Measurements from ENCODE around the genes SLC17A5 and TMEM30A.

DNA sequence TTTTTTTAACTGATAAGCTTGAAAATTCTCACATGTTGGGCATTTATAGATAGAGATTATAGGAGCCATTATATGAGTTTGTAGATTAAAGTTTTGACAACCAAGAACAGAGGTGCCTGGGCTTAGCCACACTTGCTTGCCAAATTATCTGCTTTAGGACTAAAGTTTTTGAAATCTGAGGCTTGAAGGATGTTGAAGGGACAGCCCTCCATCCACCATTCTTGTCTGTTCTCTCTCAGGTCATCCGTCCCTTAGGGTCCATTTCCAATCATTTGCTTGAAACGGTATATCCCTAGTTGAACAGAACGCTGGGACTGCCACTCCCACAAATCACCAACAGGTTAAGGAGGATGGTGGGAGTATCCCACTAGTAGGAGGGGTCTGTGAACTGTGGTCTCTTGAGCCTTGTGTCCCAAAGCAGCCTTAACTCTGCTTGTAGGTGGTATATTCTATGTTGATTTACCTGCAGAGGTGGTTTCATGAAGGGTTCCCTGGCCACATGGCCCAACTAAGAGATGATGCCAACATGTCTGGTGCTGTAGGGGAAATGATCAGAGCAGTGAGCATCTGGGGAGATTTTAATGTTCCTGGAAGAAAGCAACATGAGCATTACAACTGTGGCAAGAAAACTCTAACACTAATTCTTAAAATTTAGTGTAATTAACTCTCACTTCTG is 128.4 kb downstream of the OGFRL1 start:
- PRO-cap, 3 experiments: no peak in any of the 3 experiments
- RRBS: no CpG with 5 or more reads among the region's 3 CpGs

DNA sequence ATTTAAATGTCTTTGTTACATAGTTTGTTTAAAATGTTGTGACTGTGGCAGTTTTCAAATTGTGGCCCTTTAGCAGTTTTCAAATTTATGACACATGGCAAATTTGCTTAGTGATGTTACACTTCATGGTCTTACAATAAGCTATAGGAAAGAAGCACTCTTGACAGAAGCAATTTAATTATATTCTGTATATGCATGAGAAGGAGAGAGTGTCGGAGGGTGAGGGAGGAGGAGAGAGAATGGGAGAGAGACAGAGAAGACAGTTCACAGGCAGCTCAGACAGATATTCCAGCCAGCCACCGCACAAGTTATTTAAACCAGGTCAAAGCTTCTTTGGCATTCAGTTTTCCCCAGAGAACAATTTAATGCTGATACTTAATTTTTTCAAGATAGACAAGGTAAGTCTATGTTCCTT is 255.4 kb upstream of the KCNQ5 start:
- PRO-cap, 3 experiments: no peak in any of the 3 experiments
- RRBS: no CpG with 5 or more reads among the region's 2 CpGs

DNA sequence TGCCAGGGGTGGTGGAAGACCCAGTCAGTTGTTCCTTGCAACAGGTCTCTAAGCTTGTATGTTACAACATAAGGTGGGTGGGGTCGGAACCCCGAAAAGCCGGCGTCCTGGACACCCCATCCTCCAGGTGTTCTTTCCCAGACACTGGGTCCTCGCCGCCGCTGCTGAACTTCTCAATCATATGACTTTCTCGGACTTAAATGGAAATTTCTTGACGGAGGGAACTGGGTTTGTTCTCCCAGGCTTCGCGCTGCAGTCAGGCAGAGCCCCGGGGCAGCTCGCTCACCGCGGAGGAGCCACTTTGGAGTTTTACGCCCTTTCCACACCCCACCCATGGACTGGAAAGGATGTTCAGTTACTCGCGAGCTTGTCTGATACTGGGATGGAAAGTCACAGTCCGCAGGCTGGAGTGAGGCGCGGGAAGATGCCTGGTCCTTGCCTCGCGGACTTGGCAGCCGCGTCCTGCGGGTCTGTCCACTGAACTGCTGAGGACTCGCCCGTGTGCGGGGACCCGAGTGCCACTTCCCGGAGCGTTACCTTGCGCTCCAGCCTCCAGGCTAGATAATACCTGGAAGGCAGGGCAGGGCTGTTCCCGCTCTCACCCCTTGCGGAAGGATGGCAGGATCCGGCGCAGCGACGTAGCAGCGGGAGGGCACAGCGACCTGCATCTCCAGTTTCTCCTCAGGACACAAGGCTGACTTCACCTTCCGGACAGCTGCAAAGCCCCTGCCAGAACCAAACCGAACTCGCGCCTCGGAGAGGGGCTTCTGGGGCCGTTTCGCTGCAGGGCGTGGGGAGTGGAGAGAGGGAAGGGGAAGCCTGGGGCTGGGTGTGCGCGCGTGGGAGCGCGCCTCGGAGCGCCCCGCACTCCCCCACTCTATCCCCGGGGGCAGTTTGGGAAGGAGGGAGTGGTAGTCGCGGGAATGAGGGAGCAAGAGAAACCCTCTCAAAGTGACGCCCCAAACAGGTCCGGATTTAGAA is 605 bp upstream of the KCNQ5 start:
- PRO-cap, 3 experiments: no peak in any of the 3 experiments
- RRBS: 3% methylated on average over 20 of the region's 62 CpGs

GRCh38 chr6:73451436-73451783 is 687 bp downstream of the CGAS start:
- PRO-cap, 3 experiments: peak in 2 of 3 experiments; most common plus-strand start chr6:73451462 (in 2)
- RRBS: 2% methylated on average over 18 of the region's 35 CpGs

DNA sequence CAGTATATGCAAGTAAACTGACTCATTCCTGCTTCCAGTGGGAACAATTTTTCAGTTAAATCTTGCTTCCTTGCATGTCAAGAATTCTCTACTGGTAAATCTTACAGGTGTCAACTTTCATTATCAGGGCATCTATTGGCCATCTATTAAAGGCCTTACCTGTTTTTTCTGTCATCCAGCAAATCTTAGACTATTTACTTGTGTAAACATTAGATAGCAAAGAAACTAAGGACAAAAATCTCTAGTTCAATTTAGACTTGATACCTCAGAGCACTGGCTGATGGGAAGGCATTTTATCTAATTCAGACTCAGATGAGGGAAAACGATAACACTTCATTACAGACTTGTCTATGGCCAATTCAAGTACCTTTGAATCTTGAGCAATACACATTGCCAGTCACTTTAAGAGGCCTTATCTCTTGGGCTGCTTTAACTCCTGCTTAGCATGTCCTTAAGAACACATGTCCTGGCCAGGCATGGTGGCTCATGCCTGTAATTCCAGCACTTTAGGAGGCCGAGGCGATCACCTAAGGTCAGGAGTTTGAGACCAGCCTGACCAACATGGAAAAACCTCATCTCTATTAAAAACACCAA is 4.9 kb downstream of the EEF1A1 start:
- PRO-cap, 3 experiments: no peak in any of the 3 experiments
- RRBS: no CpG with 5 or more reads among the region's 3 CpGs

- PRO-cap, 3 experiments: peak in 3 of 3 experiments; most common plus-strand start chr6:73521522 (in 1); most common minus-strand start chr6:73521604 (in 3)
- RRBS: 6% methylated on average over 8 of the region's 29 CpGs
Observed at GRCh38 chr6:73521444-73522080, 730 bp upstream of the EEF1A1 start.

- PRO-cap, 3 experiments: peak in 2 of 3 experiments; most common plus-strand start chr6:73653282 (in 1); most common minus-strand start chr6:73653631 (in 1)
- RRBS: 1% methylated on average over 18 of the region's 55 CpGs
Observed at GRCh38 chr6:73652616-73653748, 810 bp downstream of the SLC17A5 start.

DNA sequence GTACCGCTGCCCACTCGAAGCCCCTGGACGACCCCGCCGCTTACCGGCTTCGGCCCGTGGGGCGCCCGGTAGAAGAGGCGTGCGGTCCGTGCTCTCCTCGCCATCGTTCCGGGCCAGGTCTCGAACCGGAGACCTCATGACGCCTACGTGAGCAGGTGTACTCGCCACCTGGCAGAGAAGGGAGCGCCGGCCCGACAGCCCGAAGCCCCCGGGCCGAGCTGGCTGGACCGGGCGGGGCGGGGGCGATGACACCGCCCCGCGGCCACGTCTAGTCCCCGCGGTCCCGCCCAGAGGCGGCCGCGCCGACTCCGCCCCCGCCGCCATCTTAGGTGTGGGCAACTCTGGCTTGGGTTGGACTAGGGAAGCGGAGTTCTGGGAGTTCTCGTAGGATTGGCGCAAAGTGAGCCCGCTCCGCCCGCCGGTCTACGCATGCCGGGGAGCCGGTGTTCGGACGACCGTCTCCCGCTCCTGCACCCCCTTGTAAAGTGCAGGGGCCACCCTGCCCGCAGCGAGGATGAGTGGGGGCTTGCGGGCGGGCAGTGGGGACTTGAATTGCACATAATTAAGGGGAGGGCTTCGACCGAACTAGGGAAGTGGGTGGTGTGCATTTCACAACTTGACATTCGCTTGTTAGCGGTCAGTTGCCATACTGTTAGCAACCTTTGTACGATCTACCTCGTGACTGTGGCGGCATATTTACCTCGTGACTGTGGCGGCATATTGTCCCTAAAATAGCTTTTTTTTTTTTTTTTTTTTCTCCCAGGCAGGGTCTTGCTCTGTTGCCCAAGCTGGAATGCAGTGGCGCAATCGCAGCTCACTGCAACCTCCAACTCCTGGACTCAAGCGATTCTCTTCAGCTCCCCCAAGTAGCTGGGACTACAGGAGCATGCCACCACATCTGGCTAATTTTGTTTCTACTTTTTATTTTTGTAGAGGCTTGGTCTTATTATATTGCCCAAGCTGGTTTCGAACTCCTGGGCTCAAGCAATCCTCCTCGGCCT is at the start of gene SLC17A5:
SLC17A5 (minus strand) TSS at position 244 of the 1,001 bp plus-strand sequence.
- PRO-cap, 3 experiments: peak in 3 of 3 experiments; most common plus-strand start position 377 of the sequence (in 3); most common minus-strand start position 244 of the sequence (in 2)
- RRBS: under 1% methylated on average over 19 of the region's 77 CpGs

DNA sequence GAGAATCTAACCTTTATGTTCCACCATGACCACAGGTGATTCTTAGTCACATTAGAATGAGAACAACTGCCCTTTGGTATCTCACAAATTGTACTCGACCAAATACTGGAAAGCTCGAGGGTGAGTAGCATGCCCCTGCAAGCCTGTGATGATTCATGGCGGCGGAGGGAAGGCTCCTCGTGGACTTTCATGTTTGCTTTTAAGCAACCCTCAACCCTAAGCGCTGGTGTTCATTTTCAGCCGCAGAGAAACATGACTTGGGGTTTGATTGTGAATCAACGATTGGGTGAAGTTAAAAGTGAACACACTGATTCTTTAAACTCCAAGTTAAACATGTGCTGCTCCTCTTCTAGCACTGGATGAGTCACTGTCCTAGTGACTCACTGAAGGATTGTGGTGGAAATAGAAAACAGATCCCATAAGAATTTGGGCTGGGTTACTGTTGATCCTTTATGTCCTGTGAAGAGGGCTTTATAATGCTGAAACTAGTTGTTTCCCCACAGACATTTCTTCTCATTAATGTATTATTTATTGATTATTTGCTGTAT is 8.3 kb downstream of the CD109 start:
- PRO-cap, 3 experiments: no peak in any of the 3 experiments
- RRBS: no CpG with 5 or more reads among the region's 8 CpGs

- PRO-cap, 3 experiments: no peak in any of the 3 experiments
- RRBS: no CpG with 5 or more reads among the region's 31 CpGs
Observed at GRCh38 chr6:73840626-73841694, 145.0 kb downstream of the CD109 start.

DNA sequence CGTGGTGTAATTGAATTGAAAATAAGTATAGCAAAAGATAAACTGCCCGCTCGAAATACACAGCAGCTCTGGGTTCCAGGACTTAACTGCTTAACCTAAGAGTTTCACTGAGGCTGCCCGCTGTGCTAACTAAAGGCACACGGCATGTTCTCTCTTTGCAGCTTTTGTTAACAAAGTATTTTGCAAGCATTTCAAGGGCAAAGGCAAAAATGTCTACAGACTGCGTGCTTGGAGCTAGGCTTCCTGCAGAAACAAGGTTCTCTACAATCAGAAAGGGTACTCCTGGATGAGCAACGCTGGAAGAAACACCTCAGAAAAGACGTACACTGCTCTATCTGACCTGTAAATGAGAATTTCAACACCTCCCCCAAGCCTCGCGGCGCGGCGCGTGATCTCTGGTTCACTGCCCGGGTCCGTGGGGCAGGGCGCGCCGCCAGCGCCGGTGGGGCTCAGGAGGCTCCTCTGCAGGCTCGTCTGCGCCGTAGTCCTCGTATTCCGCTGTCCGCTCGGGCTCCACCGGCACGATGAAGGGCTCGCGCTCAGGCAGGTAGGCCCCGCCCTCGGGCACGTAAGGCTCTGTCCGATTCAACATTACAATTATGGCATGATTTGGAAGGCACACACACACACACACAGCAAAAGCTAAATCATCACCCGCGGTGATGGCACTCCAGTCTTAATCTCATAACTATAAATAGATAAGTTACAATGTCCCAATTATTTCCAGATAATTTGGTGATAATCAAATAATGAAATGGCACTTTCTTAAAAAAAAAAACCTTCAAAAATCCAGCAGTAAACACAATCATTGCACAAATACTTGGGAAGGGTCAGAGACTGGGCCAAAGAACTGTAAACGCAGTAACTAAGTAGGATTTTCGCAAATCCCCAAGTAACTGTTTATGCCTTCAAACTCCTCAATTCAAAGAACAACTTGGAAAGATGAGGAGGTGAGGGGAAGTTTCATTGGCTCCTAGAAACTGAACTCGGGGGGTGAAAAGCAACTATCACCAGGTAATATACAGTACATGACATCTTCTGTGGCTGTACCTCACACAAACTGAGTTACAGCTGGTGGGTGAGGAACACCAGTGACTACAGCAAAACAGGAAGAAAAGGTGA is 120.7 kb downstream of the COL12A1 start:
- PRO-cap, 3 experiments: peak in 2 of 3 experiments; most common minus-strand start position 500 of the sequence (in 2)
- RRBS: 41% methylated on average over 7 of the region's 41 CpGs

GRCh38 chr6:75143209-75143599 is 62.6 kb downstream of the COL12A1 start:
- PRO-cap, 3 experiments: no peak in any of the 3 experiments
- RRBS: no CpG with 5 or more reads among the region's 3 CpGs

DNA sequence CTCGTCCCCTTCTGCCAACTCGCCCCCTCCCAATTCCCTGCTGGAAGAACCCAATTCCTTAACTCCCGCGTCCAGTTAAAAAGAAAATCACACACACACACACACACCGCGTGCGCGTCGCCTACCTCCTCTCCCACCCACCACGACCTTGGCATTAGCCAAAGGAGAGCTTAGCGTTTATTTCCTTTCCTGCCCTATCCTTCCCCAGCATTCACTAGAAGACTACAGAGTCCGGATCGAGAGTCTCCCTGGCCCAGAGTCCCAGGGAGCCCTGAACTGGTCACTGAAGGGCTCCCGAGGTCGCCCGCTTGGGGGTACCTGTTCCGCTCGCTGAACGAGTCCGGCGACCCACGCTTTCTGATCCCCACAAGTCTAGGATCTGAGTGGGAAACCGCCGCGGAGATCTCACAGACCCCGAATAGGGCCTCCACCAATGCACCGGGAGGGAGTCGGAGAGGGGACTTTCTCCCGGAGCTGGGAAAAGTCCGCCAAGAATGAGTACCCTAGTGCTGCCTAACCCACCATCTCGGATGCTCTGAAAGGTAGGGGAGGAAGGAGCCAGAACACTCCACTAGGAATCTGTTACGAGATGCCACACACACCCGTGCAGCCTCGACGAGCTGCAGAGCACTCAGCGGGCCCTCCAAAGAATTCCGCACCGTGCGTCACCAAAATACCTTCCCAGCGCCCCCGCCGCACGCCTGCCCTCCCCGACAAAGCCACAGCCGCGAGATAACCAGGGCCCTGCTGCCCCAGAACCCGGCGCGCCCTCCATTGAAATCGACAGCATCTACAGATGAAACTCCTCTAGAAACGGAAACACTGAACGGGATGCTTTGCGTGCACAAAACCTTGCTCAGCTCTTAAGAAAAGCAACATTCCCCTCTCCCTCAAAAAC is 909 bp downstream of the COL12A1 start:
- PRO-cap, 3 experiments: peak in 1 of 3 experiments; most common plus-strand start position 755 of the sequence (in 1); most common minus-strand start position 670 of the sequence (in 1)
- RRBS: 1% methylated on average over 10 of the region's 53 CpGs

GRCh38 chr6:75253562-75254634 is 10.3 kb upstream of the COX7A2 start:
- PRO-cap, 3 experiments: no peak in any of the 3 experiments
- RRBS: no CpG with 5 or more reads among the region's 7 CpGs

DNA sequence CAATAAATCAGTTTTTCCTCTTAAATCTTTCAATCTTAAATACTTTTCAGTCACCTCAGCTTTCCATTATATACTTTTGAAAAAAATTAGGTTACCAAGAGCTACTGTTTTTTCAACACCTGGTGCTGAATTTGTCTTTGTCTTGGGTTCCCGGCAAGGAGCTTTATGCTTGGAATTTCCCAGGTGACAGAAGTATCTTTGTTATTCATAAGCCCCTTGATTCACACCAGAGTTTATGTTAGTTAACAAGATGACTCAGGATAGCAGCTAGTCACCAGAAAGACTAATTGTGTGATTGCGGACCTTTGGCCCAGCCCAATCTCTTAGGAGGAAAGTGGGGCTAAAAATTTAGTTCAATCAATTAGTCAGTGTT is 16.5 kb downstream of the TMEM30A start:
- PRO-cap, 3 experiments: no peak in any of the 3 experiments
- RRBS: no CpG with 5 or more reads among the region's 2 CpGs

GRCh38 chr6:75284045-75285171 is at the start of gene TMEM30A:
Gene TMEM30A, minus strand, starts transcription at chr6:75284792.
- PRO-cap, 3 experiments: peak in 3 of 3 experiments; most common plus-strand start chr6:75284441 (in 2); most common minus-strand start chr6:75284311 (in 3)
- RRBS: under 1% methylated on average over 7 of the region's 84 CpGs

DNA sequence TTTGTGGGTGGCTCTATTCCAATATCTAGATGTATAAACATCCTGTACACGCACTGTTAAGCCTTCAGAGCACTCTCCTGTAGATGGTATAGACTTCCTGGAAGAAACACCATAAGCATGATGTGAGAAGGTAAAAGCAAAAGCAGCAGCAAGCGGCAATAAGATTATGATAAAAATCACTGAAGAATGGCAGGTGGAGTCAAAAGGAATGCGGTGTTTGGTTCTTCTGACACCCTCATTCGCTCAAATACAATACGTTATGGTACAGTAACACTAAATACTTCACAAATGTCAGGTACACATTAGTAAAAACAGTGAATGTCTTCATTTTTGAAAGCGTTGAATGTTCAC is 21.6 kb upstream of the TMEM30A start:
- PRO-cap, 3 experiments: no peak in any of the 3 experiments
- RRBS: no CpG with 5 or more reads among the region's 6 CpGs

GRCh38 chr6:75334152-75335020 is 49.8 kb upstream of the TMEM30A start:
- PRO-cap, 3 experiments: no peak in any of the 3 experiments
- RRBS: no CpG with 5 or more reads among the region's 4 CpGs

DNA sequence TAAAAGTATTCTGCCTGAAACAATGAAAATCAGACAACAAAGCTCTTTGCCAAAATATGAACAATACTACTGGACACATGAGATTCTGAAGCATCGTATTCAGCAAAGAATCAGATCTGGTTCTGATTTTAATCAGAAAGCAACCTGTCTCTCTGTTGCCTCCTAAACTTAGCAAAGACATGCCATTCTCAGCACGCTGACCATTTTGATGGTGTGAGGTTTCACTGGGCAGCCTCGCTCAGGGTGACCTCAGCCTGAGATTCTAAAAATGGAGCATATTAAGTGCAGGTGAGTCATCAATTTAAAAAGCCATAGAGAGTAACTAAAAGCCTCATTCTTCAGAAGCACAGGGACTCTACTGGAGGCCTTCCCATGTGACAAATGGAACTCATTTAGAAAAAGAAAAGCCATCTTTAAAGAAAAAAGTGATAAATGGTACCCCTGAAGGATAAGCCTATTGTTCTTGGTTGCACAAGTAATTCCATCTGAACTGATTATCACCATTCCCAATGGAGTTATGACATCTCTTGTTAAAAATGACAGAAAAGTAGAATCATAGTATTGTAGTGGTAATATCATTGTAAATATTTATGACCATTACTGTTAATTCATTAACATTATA is 91.3 kb downstream of the FILIP1 start:
- PRO-cap, 3 experiments: no peak in any of the 3 experiments
- RRBS: no CpG with 5 or more reads among the region's 3 CpGs

GRCh38 chr6:75481429-75482353 is 11.9 kb downstream of the FILIP1 start:
- PRO-cap, 3 experiments: no peak in any of the 3 experiments
- RRBS: no CpG with 5 or more reads among the region's 4 CpGs